ENCODE results near the gene NELL2.

DNA sequence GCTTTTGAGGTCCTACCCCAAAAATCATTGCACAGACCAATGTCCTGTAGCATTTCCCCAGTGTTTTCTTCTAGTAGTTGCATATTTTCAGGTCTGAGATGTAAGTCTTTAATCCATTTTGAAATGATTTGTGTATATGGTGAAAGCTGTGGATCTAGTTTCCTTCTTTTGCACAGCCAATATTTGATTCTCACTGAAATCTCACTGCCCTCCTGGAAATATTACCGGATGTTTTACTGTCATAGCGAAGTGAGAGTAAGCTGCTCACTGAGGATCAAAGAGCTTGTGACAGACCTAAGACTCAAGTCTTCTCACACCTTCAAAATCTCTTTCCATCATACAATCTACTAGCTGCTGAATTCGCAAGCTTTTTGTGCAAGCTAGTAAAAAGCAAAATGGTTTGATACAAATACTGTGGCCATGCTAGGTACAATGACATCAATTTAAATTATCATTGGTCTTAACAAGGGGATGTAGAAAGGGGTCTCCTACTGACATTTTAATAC is 3.9 kb downstream of the LRRK2 start:
- RRBS, 2 experiments = no CpG with 5 or more reads among the region's 3 CpGs

- RRBS, 2 experiments = no CpG with 5 or more reads among the region's 2 CpGs
Measured at GRCh38 chr12:42216197-42217277, 21.5 kb downstream of the YAF2 start.

DNA sequence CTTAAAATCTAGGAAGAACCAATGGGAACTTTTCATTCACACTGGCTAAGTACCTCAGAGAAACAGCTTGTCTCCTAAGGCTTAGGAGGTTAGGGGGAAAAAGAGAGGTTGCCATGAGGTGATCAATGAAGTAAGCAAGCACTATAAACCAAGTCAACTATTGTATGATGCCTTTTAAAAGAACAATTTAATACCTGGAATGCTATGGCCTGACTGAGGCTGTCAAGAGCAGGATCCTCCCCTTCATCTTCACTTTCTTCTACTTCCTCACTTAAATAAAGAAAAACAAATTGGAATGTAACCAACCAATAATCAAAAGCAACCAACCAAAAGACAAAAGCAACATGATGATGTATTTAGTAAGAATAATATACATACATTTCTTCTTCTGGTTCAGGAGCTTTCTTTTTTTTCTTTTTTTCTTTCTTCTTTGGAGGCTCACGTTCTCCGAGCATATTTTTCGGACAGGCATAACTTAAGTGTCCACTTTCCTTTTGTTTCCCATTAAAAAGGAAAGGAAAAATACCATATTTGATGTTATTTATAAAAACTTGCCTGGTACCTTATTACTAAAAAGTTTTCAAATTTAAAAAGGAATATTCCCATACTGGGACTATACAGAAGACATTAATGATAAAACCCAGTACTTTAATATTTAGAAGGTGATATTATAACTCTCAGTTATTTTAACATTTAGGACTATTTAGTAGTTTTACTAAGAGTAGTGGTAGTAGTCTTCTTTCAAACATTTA is 12.2 kb downstream of the ZCRB1 start:
- RRBS, 2 experiments = no CpG with 5 or more reads among the region's 3 CpGs

GRCh38 chr12:42469244-42469758 is 120.2 kb downstream of the PRICKLE1 start:
- RRBS, 2 experiments = no CpG with 5 or more reads among the region's 6 CpGs

- RRBS, 2 experiments = no CpG with 5 or more reads among the region's 7 CpGs
Measured at GRCh38 chr12:43858889-43859589, 23.2 kb downstream of the TMEM117 start.

DNA sequence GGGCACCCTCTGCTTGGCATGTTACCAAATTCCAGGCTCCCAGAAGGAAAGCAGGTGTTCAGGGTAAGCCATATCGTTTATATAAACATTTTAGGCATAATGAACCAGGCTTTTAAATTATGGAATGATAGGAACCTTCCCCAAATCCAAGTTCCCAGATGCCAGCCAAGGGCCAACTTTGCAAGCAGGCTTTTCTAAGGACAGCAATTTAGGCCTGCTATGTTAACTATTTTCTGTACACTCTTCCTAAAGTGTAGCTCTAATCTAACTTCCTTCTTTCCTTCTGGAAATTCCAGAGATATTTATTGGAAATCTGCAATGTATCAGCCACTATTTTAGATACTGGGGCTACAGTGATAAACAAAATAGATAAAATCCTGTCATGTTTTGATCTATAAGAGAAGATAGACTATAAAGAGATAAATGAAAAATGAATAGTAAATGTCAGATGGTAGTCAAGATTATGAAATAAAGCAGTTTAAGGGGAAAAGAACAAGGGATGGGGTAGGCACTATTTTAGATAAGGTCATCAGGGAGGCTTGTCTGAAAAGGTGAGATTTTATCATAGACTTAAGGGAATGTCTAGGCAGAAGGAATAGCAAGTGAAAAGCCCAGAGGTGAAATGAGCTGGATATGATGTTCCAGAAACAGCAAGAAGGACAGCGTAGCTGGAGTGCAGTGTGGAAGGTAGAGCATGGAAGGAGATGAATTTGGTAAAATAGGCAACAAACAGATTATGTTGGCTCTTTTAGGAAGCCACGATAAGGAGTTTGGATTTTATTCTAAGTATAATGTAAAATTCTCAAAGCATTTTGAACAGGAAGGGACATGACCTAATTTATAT is 56.7 kb downstream of the TMEM117 start:
- RRBS, 2 experiments = no CpG with 5 or more reads among the region's 3 CpGs

DNA sequence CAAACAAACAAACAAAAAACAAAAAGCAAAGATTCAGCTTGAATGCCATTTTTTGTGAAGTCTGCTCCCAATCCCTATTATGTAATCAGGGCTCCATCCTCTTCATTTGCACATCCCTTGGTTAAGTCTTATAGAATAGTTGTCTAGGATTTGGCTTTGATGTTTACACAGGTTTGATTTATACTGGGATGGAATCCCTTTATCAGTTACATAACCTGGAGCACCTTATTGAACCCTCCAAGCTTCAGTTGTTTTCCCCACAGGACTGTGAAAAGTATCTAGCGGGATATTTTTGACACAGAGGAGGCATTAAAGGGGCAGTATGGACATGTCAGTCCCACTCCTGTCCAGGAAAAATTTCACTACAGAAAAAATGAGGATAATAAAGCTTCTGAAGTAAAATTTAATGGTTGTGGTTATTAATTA is 416.6 kb downstream of the TMEM117 start:
- RRBS, 2 experiments = no CpG with 5 or more reads among the region's 1 CpG

GRCh38 chr12:44296455-44297007 is 460.6 kb downstream of the TMEM117 start:
- RRBS, 2 experiments = no CpG with 5 or more reads among the region's 4 CpGs

- RRBS, 2 experiments = 1 to 2% methylated on average over 29 of the region's 61 CpGs
Measured at GRCh38 chr12:44875921-44876648, at the start of gene NELL2. Gene NELL2, minus strand, starts transcription at chr12:44876315.

GRCh38 chr12:45292349-45293284 is 76.7 kb downstream of the ANO6 start:
- RRBS, 2 experiments = no CpG with 5 or more reads among the region's 5 CpGs

DNA sequence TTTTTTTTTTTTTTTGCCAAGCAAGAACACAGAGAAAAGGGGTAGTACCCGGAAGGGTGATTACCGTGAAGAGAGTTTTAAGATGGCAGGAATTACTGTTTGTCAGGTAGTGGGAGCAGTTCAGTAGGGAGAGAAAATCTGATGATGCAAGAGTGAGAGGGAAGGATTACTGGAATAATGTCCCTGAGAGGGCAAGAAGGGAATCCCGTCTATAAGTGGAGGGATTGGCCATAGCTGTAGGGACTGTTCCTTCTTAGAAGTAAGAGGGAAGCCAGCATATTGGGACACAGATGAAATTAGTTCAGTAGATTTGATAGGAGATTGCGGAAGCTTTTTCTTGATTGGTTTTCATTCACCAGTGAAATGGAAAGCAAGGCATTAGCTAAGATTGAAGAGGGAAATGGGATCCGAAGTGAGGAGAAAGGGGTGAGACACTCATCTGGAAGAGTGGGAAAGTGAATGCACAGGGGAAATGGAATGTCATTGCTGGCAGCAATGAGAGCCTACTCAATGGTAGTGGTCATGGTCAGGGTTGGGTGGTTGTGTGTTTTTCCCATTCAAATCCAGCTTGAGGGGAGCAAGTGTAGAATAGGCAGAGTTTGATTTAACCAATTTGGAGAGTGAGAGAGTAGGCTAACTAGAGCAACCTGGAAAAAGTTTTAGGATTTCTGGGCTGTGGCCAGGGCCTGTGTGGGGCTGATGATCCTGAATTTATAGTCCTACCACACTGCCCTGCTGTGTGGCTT is 92.3 kb downstream of the ANO6 start:
- RRBS, 2 experiments = no CpG with 5 or more reads among the region's 5 CpGs

DNA sequence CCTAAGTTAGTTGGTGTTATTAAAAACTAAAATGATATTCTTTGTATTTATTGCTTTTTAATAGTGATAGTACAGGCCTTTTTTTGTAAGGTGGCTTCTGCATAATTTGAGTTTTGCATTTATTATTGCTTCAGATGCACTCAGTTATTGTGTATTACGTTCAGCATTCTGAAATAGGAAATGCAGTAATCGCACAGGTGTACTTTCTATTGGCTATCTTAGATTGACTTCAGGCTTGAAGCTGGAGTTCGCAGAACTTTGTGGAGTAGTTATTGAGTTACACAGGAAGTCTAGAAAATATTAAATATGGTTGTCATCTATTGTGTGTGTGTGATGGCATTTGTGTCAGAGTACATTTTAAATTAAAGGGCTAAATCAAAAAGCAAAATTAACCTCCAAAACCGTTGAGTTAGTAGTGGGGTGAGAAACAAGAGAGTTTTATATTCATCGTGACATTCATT is 2.7 kb downstream of the ARID2 start:
- RRBS, 2 experiments = no CpG with 5 or more reads among the region's 5 CpGs

DNA sequence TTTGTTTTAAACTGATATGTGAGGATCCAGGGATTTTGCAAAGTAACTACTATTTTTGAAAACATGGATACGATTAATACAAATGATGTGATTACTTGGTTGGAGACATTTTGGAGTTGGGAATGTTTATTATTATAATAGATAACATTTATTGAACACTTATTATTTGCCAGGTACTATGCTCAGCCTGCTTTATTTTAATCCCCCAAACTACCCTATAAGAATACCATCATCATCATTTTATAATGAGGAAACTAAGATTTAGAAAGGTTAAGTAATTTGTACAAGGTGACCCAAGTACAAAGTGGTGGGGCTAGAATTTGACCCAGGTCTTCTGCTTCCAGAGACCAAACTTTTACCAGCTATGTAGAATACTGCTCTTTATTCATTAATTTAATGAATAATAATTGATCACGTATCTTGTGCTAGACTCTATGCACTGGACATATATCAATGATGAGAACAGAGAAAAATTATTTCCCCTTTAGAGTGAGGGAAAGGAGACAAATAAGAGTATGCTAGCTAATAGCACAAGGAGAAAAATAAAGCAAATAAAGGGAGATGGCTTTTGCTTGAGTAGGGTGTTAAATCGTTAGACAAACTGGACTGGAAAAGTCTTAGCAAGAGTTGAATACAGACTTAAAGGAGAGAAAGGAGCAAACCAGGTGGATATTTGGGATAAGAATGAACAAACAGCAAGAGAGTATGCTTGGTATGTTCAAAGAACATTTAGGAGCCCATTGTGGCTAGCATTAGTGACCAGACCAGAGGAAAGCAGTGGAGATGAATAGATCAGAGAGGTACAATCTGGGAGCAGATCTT is 21.3 kb downstream of the ARID2 start:
- RRBS, 2 experiments = no CpG with 5 or more reads among the region's 3 CpGs

DNA sequence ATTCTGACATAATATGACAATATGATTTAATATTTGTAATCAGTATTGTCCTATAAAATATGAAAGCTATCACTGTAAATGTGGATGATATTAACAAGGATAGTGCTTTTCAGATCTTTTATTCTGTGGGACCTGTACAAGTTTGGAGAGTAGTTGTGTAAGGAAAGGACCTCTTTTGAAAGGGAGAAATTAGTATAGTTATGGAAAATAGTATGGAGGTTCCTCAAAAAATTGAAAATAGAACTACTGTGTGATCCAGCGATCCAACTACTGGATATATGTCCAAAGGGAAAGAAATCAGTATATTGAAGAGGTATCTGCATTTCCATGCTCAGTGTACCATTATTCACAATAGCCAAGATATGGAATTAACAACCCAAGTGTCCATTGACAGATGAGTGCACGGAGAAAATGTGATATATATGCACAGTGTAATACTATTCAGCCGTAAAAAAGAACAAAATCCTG is 56.9 kb downstream of the ARID2 start:
- RRBS, 2 experiments = no CpG with 5 or more reads among the region's 3 CpGs

DNA sequence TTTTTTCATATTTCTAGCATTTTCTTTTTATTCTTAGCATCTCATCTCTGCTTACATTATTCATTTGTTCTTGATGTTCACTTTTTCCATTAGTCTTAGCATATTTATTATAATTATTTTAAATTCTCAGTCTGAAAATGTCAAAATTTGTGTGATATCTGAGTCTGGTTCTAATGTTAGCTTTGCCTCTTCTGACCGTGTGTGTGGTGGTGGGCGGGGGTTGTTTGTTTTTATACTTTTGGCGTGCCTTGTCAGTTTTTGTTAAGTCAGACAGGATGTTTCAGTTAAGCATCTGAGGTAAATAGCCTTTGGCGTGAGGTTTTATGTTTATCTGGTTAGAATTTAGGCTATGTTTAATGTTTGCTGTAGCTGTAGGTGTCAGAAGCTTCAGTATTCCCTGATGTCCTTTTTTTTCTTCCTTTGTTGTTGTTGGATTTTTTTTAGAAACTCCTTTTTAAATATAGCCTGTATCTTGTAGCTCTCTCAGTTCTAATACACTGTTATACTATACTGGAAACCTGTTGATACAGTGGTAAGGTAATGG is 111.7 kb downstream of the SCAF11 start:
- RRBS, 2 experiments = no CpG with 5 or more reads among the region's 4 CpGs

- RRBS, 2 experiments = no CpG with 5 or more reads among the region's 7 CpGs
Measured at GRCh38 chr12:46185617-46186599, 82.9 kb downstream of the SLC38A1 start.

GRCh38 chr12:46186647-46187504 is 82.0 kb downstream of the SLC38A1 start:
- RRBS, 2 experiments = no CpG with 5 or more reads among the region's 3 CpGs

- RRBS, 2 experiments = no CpG with 5 or more reads among the region's 4 CpGs
Measured at GRCh38 chr12:46188132-46188886, 80.5 kb downstream of the SLC38A1 start.

DNA sequence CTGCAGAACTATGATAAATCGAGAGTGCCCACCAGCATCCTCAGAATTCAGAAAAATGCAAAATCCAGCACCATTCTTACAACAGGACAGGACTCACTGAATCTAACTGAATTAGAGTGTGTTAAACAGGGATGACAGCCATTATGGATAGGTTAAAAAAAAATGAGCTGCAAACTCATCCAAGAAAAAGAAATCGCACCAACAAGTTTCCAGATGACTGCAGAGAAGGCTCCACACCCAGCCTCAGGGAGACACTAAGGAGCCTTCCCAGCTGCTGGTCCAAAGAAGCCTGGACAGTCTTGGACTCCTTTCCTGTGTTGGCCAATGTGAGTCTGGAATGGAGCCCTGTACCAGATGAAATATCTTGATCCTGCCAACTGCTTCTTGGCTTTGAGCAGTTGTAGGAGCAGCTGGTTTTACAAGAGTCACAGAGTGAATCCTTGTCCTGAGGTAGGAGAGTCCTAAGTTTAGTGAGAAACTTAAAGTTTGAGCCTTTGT is 44.5 kb downstream of the SLC38A1 start:
- RRBS, 2 experiments = no CpG with 5 or more reads among the region's 2 CpGs

DNA sequence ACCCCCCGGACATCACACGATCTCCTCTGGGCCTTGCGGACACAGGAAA is 973 bp downstream of the SLC38A1 start:
- RRBS, 2 experiments = 0% methylated on average over 3 of the region's 3 CpGs